A375 (cell line): ENCODE results near the gene SNN.

- RAMPAGE, long total RNA = no peak
These were observed 38.3 kb downstream of the CLEC16A start for GRCh38 chr16:10982544-10983232.

DNA sequence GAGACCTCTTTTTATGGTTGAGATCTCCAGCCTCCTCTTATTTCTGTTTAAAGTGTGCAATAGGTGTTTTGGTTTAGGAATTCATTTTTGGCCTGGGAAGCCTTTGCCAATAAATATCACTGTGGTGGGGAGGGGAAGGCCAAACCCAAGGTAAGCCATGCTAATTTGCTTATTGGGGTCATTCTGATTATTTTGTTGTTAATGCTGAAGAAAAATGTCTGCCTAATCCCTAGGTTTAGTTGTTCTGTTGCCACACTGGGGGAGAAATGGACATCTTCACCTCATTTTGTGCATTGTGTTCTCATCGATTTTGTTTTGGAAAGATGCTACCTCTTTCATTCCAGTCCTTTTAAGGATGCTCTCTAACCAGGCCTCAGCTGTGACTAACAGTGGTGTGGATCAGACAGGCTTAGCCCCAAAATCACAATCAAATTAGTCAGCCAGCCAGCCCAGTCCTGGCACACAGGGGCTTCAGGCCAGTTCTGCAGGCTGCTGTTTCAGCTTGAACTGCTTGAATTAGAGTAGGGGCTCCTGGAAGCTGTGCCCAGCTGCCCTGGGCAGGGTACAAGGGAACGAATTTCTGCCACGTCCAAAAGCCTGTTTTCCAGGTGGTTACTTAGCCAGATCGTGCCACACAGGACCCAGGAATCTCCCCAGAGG, 60.5 kb downstream of the CLEC16A start:
- RAMPAGE, long total RNA = no peak

GRCh38 chr16:11007370-11008013, 63.1 kb downstream of the CLEC16A start:
- RAMPAGE, long total RNA = no peak

- RAMPAGE, long total RNA = no peak
These were observed 88.4 kb downstream of the CLEC16A start for GRCh38 chr16:11032780-11033235.

DNA sequence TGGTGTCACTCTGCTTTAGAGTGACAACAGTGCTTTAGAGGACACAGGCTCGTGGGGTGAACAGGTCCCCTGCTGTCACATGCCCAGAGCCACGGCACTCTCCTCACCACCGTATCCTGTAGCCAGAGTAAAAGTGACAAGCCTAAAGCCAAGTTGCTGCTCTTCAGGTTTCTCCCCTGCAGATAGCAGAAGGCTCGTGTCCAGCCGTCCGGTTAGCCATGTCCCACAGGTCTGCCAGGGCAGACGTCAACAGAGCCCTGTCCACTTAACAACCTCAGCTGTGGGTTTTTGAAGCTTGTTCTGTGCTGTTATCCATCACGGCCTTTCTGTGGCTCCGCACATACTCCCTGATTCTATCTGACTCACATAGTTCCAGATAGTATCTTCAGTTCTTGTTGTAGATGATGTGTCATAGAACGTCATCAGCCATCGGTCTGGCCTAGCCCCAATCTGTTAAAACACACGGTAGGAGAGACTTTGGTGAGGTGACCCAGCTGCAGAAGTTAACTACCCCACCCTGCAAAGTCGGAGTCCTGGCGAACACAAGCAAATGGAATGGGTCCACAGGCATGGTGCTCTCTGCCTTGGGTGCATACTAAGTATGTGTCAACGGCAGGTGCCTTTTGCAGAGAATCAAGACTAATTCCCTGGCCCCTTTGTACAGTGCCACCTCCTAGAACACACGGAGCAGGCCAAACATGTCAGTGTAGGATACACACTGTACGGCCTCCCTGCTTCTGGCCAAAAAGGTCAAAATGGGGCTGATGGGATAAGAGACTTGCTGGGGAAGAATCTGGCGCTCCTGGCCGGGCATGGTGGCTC, 100.5 kb downstream of the SOCS1 start:
- RAMPAGE, long total RNA = no peak

DNA sequence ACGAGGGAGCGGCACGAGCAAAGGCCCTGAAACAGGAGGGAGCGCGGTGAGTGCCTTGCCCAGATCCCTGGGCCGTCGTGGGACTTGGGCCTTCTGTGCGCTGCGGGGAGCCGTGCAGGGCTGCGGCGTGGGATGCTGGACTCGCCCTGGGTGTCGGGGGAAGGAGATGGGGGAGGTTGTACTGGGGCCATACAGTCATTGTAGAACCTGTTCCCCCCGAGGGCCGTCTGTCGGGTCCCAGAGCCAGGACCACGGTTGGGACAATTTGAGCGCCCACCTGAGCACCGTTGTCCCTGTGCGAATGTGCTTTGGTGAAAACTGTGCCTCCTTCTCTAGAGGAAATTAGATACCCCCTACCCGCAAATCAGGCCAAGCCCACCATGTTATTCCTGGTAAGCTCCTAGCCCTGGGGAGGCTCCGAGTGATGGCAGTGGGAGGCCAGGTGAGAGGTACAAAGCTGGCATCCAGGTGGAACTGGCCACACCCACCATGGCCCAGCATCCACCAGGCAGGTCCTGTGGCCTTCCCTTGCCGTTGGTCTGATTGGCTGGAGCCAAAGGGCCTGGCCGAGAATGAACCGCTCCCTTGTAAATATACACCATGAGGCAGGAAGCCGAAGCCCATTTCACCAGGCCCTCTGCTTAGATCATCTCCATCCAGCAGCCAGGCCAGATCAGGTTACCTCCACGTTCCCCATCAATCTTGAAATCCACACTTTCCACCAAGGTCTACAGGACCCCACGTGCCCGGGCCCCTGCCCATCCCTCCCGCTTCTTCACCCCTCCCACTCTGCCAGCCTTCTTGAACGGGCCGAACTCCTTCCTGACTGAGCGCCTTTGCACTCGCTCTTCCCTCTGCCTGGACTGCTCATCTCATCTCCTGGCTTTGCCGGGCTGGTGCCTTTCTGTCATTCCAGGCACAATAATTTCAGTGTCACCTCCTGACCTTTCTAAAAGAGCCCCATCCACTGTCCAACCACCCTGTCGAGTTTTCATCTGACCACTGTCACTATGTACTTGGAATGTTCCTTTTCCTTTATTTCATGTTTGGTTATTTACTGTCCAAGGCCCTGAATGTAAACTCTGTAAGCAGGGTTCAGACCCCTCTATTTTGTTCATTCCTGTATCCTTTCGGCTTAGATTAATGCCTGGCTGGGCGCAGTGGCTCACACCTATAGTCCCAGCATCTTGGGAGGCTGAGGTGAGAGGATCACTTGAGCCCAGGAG, 5.9 kb downstream of the SOCS1 start:
- RAMPAGE, long total RNA = no peak

GRCh38 chr16:11253204-11254062, 2.6 kb downstream of the SOCS1 start:
- RAMPAGE, long total RNA = no peak

- RAMPAGE, long total RNA = no peak
These were observed 16.7 kb upstream of the RMI2 start for GRCh38 chr16:11328510-11329014.

- RAMPAGE, long total RNA = no peak
These were observed 8.4 kb upstream of the ENSG00000188897 start for GRCh38 chr16:11535352-11536038.

GRCh38 chr16:11555143-11555560, 28.1 kb upstream of the ENSG00000188897 start:
- RAMPAGE, long total RNA = no peak

GRCh38 chr16:11667776-11668584, at the start of gene SNN:
SNN (plus strand) TSS chr16:11668455.
- RAMPAGE, long total RNA = no peak

- RAMPAGE, long total RNA = no peak
These were observed 14.5 kb downstream of the SNN start for GRCh38 chr16:11682385-11683489.

- RAMPAGE, long total RNA = no peak
These were observed 4.4 kb downstream of the ZC3H7A start for GRCh38 chr16:11792288-11793382.

DNA sequence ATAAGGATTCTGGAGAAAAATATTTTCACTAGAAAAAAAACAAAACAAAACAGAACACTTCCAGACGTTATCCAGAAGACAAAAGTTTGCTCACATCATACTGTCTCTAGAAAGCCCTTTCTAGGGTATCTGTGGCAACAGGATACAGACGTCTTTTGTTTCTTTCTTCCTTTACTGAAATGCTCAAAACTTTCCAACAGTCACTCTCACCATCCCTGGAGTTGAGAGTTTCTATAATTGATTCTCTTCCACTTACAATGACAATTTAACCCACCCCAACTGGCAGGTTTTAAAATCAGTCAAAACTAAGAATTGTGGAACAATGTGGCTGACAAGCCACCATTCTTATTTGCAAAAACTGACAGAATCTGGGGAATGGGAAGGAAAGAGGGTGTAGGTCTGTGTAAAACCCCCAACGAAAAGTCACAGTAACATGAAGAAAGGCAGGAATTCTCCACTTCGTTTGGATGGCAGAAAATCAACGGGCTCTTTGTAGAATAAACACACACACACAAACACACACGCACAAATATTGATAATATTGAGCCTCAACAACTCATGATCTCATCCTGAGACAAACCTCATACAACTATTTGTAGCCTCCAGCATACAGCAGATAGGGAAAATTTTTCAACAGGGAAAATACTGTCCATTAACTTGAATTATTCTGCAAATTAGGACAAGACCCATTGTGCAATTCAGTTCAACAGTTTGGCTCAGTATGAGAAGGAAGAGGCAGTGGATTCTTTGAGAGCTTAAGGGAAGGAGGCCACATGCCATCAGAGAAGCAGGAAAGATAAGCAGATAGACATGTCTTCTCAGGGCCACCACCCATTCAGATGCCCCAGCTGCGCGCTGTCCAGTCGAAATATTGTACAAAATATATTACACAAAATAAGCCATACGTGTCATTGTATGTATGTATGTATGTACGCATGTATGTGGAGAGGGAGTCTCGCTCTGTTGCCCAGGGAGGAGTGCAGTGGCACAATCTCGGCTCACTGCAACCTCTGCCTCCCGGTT, 2.2 kb downstream of the ZC3H7A start:
- RAMPAGE, long total RNA = no peak

- RAMPAGE, long total RNA = no peak
These were observed 18.2 kb upstream of the RSL1D1 start for GRCh38 chr16:11869168-11870383.

DNA sequence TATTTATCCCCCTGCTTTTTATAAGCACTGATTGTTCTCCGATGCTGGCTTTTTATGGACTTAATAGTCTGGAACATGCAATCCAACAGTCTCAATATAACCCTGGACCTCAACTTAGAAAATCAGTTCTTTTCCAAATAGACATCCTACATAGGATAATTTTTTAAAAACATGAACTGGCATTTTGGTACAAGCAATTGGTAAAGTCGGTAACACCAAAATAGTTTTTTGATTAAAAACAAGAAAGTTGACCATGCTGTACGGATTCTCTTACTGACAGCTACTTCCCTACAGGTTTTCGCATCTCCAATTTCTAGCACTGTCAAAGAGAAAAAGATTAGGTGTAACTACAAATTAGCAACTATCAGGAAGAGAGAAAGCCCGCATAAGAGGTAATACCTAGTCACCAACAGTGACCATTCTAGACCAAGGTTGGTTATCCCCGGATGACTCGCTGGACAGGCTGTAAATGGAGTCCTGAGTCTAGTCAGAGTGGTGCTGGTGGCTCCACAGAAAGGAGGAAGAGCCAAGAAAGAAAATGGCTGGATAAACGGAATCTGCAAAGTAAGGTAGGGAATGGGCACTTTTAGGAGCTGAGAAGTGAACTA, 2.5 kb downstream of the GSPT1 start:
- RAMPAGE, long total RNA = no peak

DNA sequence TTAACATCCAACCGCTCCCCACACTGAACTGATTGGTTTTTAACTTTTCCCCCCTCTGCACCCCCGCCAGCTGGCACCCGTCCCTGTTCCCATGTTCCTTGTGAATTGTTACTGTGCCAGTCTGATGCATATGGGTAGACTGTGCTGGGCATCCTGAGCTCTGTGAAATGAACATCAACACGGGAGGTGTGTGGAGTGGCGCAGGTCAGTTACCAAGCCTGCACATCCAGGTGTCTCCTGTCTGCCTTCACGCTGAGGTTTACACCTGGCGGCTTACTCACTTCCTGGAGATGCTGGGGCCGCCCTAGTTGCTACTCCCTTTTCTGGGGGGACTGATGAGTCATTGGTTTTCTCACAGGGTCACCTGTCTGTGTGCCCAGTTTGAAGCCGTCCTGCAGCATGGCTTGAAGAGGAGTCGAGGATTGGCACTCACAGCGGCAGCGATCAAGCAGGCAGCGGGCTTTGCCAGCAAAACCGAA, 50.5 kb downstream of the SNX29 start:
- RAMPAGE, long total RNA = no peak

DNA sequence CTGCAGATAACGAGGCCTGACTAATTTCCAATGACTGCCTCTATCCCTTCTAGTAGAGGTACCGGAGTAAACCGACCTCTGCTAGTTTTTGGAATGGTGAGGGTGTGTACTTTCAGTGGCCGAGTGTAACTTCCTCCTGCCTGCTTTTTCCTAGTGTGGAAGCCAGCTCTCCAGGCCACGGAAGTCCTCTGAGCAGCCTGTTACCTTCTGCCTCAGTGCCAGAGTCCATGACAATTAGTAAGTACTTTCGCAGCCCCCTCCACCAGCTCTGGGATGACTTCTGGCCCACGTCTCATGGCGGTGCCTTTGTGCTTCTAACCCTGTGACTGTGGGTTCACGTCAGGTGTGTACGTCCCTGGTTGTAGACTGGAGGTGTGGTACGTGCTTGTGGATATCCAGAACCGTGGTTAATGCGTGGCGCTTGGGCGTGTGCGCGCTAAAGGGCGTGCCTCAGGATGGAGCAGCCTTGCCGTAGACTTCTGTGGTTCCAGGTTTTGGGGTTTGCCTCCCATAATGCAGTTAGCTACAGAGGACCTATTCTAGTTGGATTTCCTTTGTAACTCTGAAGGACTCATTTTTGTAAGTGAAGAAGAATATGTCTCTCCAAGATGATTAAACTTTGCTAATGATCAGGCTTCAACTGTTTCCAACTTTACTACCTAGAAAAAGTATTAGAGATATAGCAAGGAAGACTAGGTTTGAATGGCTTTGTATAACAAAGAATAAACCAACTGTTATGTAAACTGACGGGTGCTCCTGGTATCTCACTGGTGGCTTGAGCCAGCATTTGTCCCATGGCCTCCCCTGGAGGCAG, 102.4 kb downstream of the SNX29 start:
- RAMPAGE, long total RNA = no peak

DNA sequence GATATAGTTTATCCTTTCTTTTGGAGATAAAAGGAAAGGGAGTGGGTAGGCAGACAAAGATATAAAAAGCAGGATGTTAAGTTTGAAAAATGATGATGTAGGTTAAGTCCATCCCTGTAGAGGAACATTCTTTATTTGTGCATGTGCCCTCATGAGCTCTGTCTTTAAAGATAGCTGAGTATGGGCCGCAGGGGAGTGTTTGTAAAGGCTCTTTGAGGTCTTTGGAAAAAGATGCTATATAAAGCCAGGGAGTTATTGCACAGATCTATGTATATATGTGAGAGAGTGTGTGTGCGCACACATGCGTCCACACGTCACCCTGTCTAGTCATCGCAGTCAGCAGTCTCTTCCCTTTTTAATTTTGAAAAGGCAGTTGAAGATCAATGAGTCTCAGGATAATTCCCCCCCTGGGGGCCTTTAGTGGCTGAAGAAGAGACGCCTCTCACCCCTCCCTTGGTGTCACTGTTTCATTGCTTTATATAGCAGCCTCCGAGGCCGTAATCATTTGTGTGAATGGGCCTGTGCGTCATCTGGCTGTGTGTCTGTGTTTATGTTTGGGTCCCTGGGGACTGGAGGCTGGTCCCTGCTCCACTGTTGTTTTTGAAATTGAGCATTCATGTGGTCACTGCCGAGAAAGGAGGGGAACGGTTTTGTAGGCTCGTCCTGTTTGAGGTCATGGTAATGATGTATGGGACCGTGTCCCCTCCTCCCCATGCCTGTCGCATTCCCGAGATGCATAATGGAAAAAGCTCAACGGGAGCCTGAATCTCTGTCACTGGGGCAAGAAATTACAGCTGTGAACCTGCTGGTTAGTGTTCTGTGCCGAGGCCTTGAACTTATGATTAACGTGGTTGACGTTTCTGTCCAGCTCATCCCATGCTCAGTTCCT, 143.8 kb downstream of the SNX29 start:
- RAMPAGE, long total RNA = no peak

DNA sequence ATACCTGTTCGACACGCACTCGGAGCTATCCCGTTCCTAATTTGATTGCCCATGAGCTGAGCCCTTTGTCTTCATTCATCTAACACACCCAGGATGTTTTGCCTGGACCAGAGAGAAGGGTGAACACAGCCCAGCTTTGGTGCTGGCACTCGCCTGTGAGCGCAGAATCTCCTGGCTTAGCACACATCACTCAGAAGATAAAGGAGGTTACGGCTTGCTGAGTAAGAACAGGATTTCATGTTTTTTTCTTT, 267.8 kb downstream of the CPPED1 start:
- RAMPAGE, long total RNA = no peak